Panc1 (cell line): ENCODE measurements around a stretch of chr14.

- RRBS, 2 experiments, result no CpG with 5 or more reads among the region's 9 CpGs
Observed at GRCh38 chr14:95207944-95208605, 50.7 kb upstream of the DICER1 start.

GRCh38 chr14:95233453-95234349 is 76.4 kb upstream of the DICER1 start:
- RRBS, 2 experiments, result no CpG with 5 or more reads among the region's 16 CpGs

- RRBS, 2 experiments, result 78 to 92% methylated on average over 2 of the region's 8 CpGs
Observed at GRCh38 chr14:95234454-95235108, 77.3 kb upstream of the DICER1 start.

DNA sequence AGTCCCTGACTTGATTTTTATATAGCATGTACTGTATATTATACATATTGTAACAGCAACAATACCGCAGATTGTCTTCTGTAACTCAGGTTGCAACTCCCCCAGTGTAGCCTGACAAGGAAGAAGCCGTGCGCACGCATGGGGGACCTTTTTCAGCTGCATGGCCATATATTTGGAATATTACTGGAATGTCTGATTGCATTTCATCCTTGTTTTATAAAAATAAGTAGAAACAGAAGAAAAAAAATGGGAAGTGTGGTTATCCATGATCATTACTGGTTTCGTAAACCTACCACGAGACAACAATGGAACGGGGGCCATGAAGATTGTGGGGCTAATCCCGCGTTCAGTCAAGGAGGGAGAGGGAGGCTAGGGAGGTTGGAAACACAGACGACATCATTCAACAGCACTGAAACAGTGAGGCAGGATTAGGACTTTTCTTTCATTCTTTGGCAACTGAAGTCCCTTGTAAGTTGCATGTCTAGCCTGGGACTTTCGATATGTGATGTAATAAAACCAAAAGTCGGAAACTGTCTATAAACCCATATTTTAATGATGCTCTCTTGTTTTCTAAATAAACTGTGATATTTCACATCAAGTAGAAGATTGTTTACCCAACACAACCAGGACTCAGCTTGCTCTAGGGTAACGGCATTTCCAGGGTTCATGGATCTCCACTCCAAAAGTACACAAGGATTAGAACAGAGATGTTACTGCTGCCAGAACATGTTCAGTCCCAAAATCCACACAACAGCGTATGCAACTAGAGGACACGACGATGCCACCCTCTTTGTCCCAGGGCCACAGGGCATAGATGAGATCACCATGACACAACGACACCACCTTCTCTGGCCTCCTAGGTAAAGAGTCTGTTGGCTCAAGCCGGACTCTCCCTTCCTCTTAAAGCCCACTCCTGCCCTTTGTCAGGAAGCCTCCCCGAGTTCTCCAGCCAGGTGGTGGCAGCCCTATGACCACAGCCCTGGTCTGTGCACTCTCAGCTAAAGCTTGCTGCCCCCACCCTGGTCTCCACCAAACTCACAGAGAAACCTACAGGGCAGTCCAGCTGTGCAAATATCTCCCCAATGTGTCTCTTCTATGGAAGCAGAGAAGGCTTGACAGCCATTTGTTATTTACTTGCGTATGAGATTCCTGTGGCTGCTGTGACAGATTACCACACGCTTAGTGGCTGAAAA is 10.6 kb downstream of the CLMN start:
- RRBS, 2 experiments, result no CpG with 5 or more reads among the region's 21 CpGs

DNA sequence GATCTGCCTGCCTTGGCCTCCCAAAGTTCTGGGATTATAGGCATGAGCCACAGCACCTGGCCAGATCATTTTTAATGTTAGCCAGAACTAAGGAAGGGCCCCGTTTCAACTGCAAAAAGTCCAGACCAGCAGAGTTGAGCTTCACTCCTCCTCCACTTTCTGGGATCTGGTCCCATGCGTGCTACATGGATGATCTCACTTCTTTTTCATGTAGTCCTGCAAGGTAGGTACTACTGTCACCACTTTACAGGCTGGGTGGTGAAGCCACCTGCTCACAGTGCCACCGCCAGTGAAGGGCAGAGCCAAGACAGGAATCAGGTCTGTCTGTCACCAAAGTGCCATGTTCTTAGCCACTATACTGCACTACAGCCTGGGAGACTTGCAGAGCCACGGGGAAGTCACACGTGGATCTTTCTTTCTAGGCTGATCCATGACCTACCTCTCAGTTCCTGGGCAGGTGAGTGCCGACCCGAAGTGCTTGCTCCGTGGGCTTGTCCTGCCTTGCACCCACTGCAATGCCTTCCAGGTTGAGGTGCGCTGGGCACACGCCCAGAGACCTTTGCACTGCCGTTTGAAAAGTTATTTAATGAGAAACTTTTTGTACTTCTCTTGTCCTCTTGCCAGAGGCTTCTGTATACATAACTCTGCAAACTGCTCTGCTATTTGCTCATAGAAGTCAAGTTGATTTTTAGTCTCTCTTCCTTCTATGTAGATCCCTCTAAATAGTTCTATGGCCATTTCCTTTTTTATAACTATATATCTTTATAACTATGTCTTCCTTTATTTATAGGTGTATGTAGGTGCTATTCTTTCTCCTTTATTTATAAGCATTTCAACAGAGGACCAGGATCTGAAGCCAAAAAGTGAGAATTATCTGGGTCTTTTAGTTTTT is 19.7 kb upstream of the CLMN start:
- RRBS, 2 experiments, result no CpG with 5 or more reads among the region's 11 CpGs

DNA sequence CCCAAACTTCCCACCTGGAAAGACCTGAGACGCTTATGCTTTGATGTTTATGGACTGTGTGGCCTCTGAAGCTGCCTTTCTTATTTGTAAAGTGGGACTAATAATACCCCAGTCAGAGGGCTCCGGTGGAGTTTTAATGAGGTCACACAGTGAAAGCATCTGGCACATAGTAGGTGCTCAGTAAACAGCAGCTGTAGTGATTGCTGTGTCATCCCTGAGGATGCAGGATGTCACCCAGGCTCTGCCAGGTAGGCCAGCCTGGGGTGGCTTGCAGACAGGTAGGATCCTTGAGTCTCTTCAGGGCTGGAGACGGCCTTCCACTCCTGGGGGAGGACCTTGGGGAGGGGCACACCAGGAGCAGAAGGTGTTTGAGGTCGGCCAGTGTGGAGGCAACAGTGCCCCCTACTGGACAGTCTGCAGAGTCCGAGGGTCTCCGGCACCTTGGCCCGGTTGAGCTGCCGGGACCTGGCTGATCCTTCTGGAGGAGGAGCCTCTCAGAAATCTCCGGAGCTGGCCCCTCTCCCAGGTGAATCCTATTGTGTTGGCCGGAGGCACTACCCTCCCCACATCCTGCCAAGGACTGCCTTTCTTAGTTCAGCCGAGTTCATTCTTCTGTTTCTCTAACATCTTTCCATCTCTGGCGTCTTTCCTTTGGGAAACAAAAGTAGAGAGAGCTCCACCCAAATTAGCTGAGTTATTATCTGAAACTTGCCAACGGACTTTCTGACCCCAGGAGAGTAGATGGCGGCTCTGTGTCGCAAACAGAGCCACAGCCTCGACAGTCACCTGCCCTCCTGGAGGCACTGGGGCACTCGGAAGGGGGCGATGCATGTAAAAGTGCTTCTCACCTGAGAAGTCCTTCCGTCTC is 41.8 kb upstream of the CLMN start:
- RRBS, 2 experiments, result 16 to 38% methylated on average over 1 to 2 of the region's 19 CpGs

- RRBS, 2 experiments, result no CpG with 5 or more reads among the region's 14 CpGs
Observed at GRCh38 chr14:95408317-95408999, 88.8 kb upstream of the CLMN start.

GRCh38 chr14:95427402-95428087 is 88.9 kb downstream of the SYNE3 start:
- RRBS, 2 experiments, result no CpG with 5 or more reads among the region's 10 CpGs

DNA sequence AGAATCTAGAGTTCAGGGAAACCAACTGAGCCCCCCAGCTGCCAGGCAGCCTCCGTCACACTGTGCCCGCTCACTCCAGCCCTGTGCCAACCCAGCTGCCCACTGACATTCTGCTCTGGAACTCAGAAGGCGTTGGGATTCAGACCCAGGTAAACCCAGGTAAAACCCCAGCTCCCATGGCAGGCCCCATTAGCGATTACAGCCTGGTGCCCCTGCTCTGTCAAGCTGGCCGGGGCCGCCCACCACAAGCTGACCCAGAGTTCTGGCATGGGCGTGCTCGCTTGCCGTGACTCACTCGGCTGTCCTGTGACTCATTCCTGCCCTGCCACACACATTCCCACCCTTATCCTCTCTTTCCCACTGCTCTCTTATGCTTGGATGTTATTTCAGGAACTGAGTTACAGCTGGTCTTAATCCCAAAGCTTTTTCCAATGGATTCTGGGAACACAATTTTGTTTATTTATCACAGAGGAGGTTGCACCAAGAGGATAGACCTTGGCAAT is 33.3 kb downstream of the SYNE3 start:
- RRBS, 2 experiments, result no CpG with 5 or more reads among the region's 10 CpGs

GRCh38 chr14:95517966-95518280 is 1.5 kb upstream of the SYNE3 start:
- RRBS, 2 experiments, result no CpG with 5 or more reads among the region's 6 CpGs

- RRBS, 2 experiments, result no CpG with 5 or more reads among the region's 5 CpGs
Observed at GRCh38 chr14:95525647-95526277, 9.1 kb upstream of the GLRX5 start.

DNA sequence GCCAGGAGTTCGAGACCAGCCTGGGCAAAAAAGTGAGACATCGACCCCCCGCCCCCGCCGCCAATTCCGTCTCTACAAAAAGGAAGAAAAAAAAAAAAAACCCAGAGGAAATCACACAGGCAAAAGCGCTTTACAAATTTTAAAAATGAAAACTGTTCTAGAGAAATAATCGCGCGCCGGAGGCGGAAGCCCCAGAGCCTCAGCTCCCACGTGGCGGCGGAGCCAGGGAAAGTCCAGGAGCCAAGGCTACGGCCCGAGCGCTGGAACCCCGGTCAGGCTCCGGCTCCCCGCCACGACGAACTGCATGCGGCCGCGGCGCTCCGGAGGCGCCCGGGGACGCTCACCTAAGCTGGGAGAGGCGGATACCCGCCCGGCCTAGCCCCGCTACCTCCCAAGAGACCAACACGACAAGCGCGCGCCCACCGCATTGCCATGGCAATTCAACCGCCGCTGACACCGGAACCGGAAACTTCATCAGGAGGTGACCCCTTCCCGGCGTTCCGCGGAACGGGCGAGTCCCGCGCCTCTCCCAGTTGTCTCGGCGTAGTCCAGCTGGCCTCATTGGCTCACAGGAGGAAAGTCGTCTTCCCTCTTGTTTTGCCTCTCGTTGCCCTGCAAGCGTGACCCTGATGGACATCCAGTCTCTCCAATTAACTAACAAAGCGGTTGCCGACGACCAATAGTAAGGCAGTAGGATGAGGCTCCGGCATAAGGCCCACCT is 520 bp upstream of the GLRX5 start:
- RRBS, 2 experiments, result under 1 to 5% methylated on average over 26 of the region's 61 CpGs

DNA sequence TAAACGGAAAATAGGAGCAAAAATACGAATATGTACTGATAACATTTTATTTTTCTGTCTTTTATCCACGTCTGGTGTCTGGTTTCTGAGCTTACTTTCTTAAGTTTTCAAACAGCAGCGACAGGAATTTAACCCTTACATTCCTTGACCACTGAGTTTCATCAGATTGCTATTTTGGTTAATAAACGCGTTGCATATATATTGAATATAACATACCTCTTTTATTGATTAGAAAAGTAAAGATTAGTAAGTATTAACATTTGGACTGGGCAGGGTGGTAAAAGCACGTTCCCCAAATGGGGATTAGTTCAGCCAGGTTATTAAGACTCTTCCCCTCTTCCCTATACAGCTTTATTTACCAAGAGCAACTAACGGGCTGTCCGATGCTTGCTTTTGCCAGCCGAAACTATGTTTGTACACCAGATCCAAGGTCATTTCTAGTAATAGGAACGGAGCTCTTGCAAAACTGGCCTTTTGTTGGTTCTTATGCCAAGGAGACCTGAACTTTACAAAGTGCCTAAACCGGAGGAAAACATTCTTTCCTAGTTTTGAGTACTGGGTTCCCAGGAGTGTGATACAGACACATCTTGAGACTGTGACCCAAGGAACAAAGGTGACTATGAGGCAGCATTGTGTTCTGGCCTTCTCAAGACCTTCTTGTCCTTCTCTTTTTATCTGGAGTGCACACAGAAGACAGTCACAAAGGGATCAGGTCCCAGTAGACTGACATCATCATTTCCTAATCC is 2.5 kb downstream of the GLRX5 start:
- RRBS, 2 experiments, result no CpG with 5 or more reads among the region's 12 CpGs

- RRBS, 2 experiments, result 18% methylated on average over 3 of the region's 19 CpGs; no CpG with 5 or more reads in 1 of the 2 experiments
Observed at GRCh38 chr14:95597824-95598307, 63.0 kb downstream of the GLRX5 start.

- RRBS, 2 experiments, result no CpG with 5 or more reads among the region's 6 CpGs
Observed at GRCh38 chr14:95663199-95663756, 22.9 kb upstream of the TCL1B start.

GRCh38 chr14:95725792-95726480 is 12.0 kb upstream of the TCL1A start:
- RRBS, 2 experiments, result no CpG with 5 or more reads among the region's 9 CpGs

- RRBS, 2 experiments, result no CpG with 5 or more reads among the region's 8 CpGs
Observed at GRCh38 chr14:96083154-96083836, 44.1 kb downstream of the C14orf132 start.

DNA sequence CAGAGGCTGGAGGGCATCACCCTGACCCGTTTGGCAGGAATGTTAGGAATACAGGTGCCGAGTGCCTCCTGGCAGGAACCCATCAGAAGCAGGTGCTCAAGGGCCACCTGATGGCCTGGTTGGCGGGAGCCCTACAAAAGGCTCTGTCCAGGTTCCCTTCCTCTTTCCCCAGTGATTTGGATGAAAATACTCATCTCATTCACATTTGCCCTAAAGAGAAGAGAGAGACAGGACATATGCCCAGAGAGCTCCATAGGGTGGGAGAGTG is 44.6 kb downstream of the C14orf132 start:
- RRBS, 2 experiments, result no CpG with 5 or more reads among the region's 3 CpGs

DNA sequence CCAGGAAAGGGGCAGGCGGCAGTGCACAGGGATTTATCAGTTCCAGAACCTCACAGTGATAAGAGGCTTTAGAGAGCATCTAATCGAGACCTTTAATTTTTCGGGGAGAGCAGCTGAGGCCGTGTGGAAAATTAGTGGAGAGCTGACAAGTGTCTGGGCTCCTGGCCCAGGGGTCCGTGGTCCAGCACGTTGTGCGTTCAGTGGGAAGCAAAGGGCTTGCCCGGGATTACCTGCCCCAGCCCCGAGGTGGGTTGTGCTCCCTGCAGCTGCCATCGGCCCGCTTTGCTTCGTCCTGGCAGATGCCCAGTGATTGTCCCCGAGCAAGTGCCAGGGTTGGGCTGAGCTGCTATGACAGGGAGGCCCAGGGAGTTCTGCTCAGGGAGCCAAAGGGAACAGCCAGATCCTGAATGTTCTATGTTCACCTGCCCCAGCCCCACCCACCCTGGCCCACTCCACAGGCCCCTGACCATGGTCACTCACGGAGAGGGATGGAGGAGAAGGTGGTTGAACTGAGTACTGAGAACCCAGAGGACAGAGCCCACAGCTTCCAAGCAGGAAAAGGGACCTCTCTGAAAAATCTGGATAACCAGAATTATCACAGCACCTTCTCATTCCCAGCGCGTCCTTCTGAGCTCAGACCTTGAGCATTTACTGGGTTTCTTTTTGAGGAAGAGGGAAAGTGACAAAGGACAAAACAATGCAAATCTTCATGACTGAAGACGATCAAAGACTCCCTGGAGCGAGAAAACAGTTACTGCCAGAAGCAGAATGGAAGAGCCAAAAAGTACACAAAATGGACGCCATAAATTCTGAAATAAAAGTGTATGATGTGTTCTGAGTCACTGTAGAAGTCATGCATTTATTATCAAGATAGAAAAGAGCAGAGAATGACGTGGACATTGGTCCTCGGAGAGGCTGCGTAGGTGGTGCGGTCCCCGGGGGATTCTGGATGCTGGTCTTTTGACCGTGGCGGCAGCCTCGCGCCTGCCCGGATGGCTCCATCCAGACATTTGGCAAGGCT is 52.4 kb downstream of the C14orf132 start:
- RRBS, 2 experiments, result 91 to 92% methylated on average over 6 of the region's 29 CpGs

DNA sequence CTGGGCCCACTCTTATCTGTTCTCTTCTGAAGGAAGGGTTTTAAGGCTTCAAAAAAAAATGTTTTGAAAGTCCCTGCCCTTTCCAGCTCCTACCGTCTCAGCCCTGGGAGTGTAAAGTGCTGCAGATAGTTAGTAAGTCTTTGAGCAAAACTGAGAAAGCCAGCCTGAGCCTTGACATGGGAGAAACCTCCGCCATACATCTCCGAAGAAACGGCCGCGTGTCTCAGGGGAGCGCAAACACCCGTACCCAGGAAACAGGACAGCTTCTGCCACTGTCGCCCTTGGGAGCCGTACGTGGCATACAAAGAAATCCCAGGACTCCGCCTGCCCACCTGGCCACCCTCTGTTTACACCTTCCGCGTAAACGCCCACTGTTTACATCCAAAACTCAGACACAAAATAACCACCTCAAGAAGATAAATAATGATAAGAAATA is 541 bp upstream of the BDKRB2 start:
- RRBS, 2 experiments, result no CpG with 5 or more reads among the region's 15 CpGs